Metastatic Liver Carcinoma in the Adrenal Gland (tissue), 2 donors: ENCODE measurements around a stretch of chr9.

- PRO-cap, 2 experiments, result peak in 1 of 2 experiments; most common plus-strand start chr9:88388702 (in 1); most common minus-strand start chr9:88388682 (in 1)
Measured at GRCh38 chr9:88388528-88389447, 544 bp downstream of the SPIN1 start.

GRCh38 chr9:88775304-88775640, 216.0 kb upstream of the S1PR3 start:
- PRO-cap, 2 experiments, result no peak in any of the 2 experiments

DNA sequence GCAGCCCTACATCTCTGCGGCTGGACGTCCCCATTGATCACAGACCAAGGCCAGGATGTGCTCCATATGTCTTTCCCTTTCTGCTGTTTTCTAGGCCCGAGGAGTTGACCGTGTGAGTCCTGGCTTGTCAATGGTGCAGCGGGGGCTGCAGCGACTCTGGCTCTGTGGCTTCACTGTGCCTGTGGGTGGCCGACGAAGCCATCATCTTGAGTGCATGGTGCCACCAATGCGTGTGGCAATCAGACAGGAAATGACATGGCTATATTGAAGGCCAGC, 67.8 kb upstream of the S1PR3 start:
- PRO-cap, 2 experiments, result no peak in any of the 2 experiments

- PRO-cap, 2 experiments, result no peak in any of the 2 experiments
Measured at GRCh38 chr9:88990546-88991038, 676 bp upstream of the S1PR3 start.

- PRO-cap, 2 experiments, result no peak in any of the 2 experiments
Measured at GRCh38 chr9:89179559-89180234, 1.1 kb upstream of the SHC3 start.

- PRO-cap, 2 experiments, result no peak in any of the 2 experiments
Measured at GRCh38 chr9:89226139-89226610, 47.6 kb upstream of the SHC3 start.

GRCh38 chr9:89282922-89283497, 28.0 kb upstream of the CKS2 start:
- PRO-cap, 2 experiments, result no peak in any of the 2 experiments

- PRO-cap, 2 experiments, result no peak in any of the 2 experiments
Measured at GRCh38 chr9:89317691-89318312, 498 bp upstream of the SECISBP2 start.

- PRO-cap, 2 experiments, result no peak in any of the 2 experiments
Measured at GRCh38 chr9:89329200-89329535, 10.9 kb downstream of the SECISBP2 start.

GRCh38 chr9:89436970-89437715, 60.8 kb downstream of the SEMA4D start:
- PRO-cap, 2 experiments, result no peak in any of the 2 experiments

- PRO-cap, 2 experiments, result no peak in any of the 2 experiments
Measured at GRCh38 chr9:89490016-89490568, 7.8 kb downstream of the SEMA4D start.

- PRO-cap, 2 experiments, result no peak in any of the 2 experiments
Measured at GRCh38 chr9:89602992-89603614, 1.7 kb upstream of the GADD45G start.

DNA sequence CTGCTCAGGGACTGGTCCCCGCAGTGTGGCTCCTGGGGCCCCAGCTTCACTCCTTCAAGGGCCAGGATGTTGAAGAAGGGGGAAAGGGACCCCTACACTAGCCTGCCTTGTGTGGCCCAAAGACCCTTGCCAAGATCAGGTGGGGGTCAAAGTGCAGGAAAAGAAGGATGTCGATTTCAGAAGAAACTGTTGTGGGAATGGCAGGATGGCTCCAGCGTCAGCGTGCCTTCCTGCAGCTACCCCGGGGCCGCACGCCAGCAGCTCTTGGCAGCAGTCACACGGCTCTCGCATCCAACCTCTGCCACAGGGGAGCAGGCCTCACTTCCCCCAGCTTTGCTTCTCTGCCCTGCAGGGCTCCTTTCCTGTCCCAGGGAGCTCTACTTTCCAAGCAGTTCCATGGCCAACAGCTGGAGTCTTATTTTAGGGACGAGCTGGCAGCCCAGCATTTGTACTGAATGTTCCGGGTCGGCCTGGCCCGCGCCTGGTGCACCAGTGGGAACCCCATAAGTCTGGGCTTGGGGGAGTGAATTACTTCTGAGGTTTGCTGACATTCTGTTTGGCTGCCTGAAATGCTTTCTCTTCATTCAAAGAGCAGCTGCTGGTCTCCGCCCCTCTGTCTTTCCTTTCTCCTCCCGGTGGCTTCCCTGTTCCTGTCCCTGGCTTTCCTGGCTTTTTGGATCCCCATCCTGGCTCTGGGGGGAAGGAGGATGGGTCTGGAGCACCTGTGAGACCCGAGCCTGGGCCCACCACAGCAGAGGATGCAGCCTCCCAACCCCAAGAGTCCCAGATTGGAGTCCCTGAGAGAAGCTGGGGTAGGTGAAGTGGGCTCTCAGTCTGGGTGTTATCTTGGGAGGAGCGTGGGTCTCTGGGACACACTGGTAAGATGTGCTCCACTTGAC, 34.6 kb downstream of the GADD45G start:
- PRO-cap, 2 experiments, result no peak in any of the 2 experiments

DNA sequence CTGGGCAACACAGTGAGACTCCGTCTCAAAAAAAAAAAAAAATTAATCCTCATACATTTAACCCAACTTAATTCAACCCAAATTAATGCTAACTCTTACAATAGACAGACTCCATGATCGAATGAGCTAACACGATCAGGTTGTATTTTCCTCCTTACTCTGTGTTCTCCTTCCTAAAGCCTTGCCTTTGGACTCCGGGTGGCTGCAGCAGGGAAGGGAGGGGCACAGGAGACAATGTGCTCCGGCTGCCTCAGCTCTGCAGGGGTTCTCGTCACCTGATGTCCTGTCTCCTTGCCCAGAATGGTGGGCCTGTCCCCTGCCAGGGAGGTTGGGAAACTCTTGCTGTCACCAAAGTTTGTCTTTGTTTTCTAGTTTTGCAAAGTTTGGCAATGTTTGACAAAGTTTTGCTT, 49.1 kb downstream of the GADD45G start:
- PRO-cap, 2 experiments, result no peak in any of the 2 experiments

DNA sequence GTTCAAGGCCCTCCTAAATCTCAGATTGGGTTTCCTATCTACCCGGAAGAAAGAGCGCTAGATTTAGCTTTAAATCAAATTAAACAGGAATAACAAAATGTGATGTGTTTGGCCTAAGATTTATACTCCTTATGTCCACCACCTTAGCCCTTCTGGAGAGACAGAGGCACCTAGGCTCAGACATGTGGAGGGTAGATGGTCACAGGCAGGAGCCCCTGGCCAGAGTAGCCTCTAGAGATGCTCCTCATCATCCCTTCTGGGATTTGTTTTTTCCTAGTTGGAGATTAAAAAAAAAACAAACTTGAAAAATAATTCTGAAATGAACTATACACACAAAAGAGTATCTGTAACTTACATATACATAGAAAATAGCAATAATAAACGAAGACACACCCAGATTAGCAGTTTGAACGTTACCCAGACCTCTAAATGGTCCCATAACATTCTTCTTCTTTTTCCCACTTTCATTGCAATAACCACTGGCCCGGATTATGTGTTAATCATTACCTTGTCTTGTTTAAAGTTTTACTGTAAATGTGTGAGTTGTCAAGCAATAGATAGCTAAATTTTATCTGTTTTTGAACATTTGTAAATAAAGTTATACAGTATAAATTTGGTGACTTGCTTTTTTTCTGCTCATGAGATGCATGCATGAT, 65.8 kb downstream of the GADD45G start:
- PRO-cap, 2 experiments, result no peak in any of the 2 experiments

DNA sequence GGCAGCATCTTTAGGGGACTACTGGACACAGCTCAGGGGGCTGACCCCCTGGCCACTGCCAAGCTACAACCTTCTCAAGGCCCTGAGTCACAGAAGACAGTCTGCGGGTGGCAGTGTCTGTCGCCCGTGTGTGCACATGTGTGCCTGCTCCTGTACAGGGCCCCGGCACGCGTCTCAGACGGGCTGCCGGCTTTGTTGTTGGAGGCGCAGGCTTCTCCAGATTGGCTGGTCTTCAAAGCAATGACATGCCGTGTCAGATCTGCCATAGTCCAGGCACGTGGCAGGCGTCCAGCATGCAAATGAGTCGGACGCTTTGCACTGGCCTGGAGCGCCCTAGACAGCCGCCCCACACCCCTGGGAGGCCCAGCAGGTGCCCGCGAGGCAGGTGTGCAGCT, 71.4 kb downstream of the GADD45G start:
- PRO-cap, 2 experiments, result no peak in any of the 2 experiments

GRCh38 chr9:89701297-89701557, 96.4 kb downstream of the GADD45G start:
- PRO-cap, 2 experiments, result no peak in any of the 2 experiments

GRCh38 chr9:89778447-89778820, 173.6 kb downstream of the GADD45G start:
- PRO-cap, 2 experiments, result no peak in any of the 2 experiments

GRCh38 chr9:89886572-89886898, 281.7 kb downstream of the GADD45G start:
- PRO-cap, 2 experiments, result no peak in any of the 2 experiments

DNA sequence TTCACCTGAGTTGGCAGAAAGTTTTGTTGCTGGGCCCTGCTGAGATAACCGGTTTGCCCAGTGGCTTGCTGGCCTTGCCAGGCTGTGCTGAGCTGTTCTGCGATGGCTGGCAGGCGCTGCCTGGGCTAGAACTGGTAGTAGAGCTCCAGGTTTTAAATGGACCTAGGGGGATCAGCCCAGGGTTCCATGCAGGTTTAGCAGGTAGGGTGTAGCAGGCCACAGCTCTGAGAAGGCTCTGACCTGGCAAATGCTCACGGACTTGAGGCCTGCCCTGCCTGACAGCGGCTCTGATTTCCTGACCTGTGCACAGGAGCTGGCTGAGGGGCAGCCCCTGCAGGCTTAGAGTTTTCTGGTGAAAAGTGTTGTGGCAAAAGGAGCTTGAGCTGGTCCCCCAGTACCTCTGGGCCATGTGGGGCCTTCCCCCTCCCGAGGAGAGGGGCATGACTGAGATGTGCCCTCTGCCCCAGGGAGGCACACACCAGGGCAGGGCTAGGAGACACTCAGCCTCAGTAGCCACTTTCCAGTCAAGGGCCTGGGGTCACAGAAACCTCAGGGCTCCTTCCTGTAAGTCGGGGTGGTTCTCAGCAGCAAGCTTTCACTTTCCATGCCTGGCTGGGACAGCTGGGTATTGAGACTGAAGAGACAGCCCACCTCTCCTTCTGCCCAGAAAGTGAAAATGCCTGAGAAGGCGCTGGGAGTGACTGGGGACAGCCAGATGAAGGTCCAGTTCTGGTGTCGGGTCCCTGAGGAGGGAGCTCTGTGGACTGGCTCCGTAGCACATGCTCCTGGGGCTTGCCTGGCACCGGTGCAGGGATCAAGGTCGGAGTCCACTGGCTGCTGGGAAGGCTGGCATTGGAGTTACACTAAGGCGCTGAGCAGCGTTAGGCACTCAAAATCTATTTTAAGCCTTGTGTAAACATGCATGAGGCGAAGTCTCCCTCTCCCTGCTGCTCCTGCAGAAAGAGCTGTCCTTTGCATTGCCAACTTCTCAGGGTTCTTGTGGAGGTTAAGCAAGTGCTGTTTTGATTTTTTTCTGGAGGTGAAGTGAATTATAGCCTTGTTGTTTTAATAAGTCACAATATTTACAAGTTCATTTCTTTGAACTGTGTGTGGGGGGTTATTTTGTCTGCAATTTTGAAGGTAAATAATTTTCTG, 394.8 kb downstream of the GADD45G start:
- PRO-cap, 2 experiments, result peak in 2 of 2 experiments; most common plus-strand start position 991 of the sequence (in 2); most common minus-strand start position 781 of the sequence (in 2)